UCH-1 (cell line): ENCODE data around the gene TANC2.

DNA sequence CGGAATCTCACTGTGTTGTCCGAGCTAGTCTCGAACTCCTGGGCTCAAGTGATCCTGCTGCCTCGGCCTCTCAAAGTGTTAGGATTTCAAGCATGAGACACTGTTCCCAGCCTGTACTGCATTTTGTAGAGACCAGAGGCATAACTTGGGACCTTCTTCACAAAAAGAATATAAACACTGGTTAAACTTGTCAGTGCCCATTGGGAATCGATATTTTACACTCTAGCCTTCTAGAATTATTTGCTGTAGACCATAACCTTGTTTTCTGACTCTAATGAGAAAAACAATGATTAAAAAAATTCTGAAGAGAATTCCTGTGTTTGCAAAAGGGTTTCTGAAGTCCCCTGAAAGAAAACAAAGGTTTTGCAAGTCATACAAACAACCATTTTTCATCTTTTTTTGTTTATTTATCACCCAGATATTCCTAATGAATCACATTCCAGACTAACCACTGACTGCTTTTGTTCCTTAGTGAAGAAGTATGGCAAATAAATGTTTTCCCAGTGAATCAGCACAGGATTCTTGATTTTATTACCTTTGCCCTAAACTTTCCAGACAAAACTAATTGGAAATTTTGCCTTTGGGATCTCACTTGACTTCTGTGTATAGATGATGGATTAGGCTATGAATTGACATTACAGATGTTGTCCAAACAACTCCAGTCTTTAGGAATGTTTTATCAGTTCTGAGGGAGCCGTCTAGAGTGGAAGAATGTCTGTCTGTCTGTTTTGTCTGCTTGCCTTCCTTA lies 48.6 kb downstream of the VMP1 start:
- RRBS, result no CpG with 5 or more reads among the region's 6 CpGs

DNA sequence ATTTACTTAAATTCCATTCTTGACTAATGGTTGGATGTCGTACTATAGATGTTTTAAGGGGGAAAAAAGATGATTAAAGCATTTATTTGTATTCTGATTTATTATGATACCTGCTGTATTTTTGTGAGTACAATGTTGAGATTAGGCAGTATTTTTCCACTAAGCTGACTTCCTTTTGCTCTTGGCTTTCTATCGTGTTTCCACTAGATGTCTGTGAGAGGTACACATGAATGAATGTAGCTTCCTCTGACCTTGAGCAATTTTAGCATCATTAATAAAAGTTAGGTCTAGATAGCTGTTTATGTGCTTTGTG lies 75.7 kb downstream of the VMP1 start:
- RRBS, result no CpG with 5 or more reads among the region's 2 CpGs

DNA sequence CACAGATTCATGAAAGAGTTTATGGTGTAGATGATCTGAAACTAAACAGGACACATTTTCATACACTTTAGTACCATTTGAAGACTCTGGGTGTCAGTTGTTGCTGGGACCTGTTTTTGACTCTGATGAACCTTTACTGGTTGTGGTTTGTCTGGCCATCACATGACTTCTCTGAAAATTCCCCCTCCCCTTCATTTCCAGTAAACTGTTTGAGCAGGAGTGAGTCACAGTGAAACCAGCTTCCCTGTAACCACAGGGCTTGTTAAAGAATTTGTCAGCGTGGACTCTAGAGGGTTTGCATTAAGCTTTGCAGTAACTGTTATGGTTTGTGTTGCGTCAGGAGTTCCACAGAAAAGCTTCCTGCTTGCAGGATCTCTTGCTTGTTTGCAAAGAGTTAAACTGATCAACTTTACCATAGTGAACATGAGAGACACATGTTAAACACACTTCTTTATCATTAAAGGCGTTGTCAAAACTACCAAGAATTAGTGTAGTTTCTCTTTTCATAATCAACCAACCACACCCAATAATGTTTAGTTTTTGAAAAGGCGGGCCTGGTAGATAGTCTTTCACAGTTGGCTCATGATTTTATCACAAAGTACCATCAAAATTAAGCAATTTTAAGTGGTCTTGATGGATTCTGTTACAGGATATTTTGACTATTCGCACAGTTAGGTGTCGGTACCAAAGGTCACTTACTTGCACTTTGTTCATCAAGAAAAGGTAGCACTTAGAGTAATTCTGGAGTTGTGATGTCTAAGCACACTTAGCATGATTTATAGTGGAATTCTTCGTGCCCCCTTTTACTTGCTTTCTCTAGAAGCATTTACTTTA lies 79.2 kb downstream of the VMP1 start:
- RRBS, result no CpG with 5 or more reads among the region's 7 CpGs

DNA sequence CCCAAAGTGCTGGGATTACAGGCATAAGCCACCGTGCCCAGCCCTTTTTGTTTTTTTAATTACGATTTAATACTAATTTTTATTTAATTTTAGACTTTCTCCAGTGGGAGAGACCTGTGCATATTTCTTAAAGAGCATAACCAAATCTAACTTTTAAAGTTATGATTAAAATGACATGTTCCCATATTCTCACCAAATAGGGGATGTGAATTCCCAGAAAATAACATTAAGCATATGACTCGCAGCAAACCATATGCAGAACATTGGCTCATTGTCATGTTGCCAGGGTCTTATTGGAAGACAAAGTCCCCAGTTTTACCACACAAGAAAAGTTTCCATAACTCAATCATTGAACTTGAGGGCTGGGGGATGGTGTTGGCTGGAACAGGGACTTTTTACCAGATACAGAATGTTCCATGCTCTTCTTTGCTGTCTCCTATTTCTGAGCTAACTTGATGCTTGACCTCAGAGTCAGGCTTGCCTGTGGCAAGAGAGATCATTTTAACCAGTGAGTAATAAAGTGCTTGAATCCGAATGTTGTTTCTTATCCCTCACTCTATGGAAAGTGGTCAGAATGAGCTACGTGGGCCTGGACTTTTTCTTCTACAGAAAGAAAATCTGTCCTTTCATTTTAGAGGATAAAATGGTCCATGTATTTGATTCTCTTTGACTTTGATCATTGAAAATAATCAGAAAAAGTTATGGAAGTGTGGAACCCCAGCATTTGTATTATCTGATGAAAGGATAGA lies 67.2 kb downstream of the TUBD1 start:
- RRBS, result no CpG with 5 or more reads among the region's 5 CpGs

DNA sequence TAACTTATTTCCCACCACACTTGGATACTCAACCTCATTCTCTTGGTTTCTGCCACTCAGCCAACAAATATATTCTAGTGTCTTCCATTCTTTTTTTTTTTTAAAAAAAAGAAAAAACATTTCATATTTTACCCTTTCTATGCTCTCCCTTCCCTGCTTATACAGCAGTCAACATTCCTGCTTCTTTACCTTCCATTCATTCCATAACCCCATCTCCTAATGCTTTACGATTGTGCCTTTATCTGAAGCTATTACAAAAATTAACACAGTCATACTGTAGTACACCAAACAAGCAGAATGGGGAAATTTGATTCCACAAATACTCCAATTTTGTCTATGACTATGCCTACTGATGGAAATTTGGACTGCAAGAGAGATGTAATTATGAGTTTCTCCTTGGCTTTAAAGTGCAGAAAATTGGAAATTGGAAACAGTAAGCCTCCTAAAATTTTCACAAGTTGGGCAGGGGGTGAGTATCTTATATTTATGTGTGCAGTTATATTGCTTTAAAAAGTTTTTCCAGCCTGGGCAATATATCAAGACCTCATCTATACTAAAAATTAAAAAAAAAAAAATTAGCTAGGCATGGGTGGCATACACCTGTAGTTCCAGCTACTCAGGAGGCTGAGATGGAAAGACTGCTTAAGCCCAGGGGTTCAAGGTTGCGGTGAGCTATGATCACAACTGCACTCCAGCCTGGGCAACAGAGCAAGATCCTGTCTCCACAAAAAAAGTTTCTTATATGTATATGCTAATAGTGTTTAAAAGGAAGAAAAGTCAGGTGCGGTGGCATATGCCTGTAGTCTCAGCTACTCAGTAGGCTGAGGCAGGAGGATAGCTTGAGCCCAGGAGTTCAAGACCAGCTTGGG lies 3.0 kb downstream of the APPBP2 start:
- RRBS, result no CpG with 5 or more reads among the region's 3 CpGs

GRCh38 chr17:60576928-60577410 lies 23.0 kb upstream of the PPM1D start:
- RRBS, result no CpG with 5 or more reads among the region's 3 CpGs

GRCh38 chr17:60886608-60887888 lies 209.4 kb downstream of the BCAS3 start:
- RRBS, result no CpG with 5 or more reads among the region's 41 CpGs

DNA sequence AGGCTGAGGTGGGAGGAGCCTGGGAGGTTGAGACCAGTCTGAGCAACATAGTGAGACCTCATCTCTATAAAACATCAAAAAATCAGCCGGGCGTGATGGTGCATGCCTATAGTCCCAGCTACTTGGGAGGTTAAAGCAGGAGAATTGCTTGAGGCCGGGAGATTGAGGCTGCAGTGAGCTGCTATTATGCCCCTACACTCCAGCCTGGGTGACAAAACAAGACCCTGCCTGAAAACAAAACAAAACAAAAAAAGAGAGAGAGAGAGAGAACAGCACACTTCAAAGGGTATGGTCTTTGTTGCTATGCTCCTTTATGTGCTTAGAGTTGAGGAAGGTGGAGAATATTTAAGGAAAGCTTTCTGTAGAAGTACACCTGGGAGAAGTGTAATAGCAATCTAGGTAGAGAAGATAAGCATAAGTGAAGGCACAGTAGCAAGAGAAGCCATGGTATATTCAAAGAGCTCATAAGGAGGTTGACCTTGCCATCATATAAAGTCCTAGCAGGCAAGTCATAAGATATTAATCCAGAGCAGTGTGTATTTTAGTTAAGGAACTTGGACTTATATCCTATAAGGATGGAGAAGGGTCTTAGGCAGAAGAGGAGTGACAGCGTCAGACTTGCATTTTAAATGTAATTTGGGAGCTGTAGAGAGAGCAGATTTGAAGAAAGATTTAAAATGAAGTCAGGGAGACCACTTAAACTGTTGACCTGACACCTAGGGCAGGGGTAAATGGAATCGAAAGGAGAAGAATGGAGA lies 210.6 kb upstream of the TBX2 start:
- RRBS, result no CpG with 5 or more reads among the region's 5 CpGs

GRCh38 chr17:61322180-61323020 lies 77.2 kb upstream of the TBX2 start:
- RRBS, result no CpG with 5 or more reads among the region's 7 CpGs

- RRBS, result no CpG with 5 or more reads among the region's 8 CpGs
Observed at GRCh38 chr17:61356319-61357005, 43.2 kb upstream of the TBX2 start.

DNA sequence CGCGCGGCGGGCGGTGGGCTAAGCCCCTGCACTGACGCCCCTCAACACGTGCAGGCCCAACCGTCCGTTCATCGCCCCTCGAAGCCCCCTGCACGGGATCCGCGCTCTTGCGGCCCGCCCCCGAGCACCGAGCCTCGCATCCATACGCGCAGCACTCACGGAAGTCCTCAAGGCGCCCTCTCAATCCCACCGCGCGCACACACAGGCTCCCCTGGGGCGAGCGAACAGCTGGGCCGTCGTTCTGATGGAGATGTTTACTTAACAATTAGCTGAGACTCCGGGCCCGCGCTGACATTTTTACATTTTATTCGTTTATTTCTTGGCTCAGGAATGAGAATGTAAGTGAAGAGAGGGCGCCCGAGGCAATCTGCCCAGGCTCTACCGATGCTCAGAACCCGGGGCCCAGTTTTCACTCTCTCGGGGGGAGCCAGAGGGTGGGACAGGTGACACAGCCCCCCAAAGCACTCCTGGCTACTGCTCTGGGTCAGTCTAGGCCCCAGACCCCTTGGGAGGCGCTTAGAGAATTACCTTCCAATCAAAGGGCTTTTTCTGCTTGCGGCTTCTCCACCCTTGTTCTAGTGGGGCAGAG lies 3.7 kb downstream of the TBX2 start:
- RRBS, result no CpG with 5 or more reads among the region's 41 CpGs

- RRBS, result 63% methylated on average over 4 of the region's 29 CpGs
Observed at GRCh38 chr17:61443502-61444154, 8.6 kb upstream of the TBX4 start.

DNA sequence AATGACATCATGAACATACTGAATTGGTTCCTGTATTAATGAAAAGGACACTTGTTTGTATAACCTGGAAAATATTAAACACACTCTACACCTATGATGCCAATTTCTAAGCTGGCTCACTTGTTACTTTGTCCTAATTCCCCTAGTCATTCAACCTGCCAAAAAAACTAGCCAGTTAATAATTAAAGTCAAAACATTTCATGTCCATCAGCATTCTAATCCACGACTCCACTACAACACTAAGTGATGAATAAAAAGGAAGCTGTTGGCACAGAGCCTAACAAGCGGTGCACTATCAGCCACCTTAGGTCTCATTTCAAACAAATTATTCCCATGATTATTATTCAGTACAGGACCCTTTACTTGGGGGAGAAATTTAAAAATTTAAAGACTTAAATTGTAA lies 12.1 kb downstream of the MED13 start:
- RRBS, result no CpG with 5 or more reads among the region's 2 CpGs

DNA sequence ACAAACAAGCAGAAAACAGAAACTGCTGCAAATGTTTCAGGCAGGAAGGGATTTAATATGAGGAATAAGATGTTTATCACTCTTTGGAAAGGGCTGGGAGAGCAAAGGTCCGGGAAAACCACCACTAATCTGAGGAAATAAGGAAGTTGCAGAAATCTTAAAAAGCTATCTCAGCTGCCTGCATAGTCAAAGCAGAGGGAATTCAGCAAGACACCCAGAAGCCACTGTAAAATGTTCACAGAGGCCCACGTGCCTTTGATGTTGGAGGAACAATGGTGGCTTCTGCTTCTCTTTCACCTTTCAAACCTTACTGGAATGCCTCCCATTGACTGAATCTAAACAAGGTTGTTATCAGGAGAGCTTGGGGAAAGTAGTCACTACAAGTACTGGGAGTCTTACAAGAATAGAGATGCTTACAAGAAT lies 56.0 kb upstream of the MED13 start:
- RRBS, result no CpG with 5 or more reads among the region's 2 CpGs

DNA sequence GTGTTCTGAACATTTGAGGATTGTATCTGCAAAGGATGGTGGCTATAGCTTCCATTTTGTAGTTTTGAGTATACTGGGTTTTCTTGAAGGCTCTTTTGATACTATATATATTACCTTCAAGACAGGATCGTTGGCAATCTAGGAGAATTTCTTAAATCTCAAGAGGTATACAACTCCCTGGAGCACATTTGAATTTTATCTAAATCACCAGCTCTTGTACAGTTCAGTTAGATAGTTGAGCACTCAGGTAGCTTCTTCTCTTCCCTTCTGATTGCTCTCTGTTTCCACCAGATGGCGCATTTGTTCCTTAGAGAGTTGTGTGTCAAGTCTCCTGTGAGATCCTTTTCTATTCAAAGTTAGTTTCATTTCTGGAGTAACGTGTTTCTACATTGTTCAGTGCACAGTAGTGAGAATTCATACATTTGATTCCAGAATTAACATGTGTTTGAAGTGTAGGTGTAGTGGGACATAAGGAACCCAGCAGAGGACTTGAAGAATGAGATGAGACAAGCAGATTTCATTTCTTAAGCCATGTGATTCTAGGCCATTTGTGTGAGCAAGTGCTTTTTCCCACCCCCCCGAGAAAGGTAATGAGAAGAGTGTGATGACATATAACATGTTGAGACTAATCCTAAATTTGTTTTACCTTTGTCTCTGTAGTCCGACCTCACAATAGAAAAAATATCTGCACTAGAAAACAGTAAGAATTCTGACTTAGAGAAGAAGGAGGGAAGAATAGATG lies 74.3 kb upstream of the MRC2 start:
- RRBS, result no CpG with 5 or more reads among the region's 5 CpGs

DNA sequence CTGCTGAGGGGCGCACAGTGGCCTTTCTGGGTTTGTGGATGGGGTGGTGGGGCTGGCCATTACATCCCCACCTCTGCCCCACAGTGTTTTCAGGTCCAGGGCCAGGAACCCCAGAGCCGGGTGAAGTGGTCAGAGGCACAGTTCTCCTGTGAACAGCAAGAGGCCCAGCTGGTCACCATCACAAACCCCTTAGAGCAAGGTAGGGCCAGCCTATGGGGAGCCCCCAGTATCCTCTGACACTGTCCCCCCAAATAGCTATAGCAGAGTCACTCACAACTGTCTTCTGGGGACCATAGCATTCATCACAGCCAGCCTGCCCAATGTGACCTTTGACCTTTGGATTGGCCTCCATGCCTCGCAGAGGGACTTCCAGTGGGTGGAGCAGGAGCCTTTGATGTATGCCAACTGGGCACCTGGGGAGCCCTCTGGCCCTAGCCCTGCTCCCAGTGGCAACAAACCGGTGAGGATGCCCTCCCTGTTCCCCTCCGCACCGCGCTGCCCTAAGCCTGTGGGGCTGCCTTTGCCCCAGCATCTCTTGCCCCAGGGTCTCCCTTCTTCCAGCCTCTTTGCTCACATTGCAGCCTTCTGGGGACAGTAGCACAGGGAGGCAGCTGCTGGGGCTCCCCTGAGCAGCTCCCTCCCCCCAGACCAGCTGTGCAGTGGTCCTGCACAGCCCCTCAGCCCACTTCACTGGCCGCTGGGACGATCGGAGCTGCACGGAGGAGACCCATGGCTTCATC lies 60.9 kb downstream of the MRC2 start:
- RRBS, result no CpG with 5 or more reads among the region's 11 CpGs

DNA sequence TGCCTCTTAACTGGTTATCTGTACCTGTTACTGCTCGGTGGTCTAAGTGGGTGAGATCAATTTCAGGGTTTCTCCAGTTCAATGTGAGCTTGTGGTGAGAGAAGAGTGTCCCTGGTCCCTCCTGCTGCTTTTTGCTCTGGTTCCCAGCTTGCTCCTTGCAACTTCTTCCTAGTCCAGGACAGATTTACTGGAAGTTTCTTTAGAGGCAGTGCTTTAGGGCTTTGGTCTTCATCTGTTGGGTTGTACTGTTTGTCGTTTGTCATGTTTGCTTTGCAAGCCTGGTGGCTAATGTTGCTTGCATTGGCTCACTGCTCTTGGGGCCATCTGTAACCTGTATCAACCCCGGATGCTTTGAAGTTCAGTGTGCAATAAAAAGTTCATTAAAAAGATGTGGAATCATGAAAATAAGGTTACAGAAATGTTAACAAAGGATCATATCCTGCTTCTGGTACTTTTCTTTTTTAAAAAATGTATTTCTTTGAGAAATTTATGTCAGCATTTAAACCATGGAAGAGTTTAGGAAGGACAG lies 82.5 kb downstream of the MRC2 start:
- RRBS, result no CpG with 5 or more reads among the region's 3 CpGs

- RRBS, result 3% methylated on average over 42 of the region's 95 CpGs
Observed at GRCh38 chr17:62966174-62966764, at the start of gene TANC2. Gene TANC2 (plus strand): TSS chr17:62966235.

- RRBS, result no CpG with 5 or more reads among the region's 4 CpGs
Observed at GRCh38 chr17:63150860-63151570, 185.0 kb downstream of the TANC2 start.

GRCh38 chr17:63411403-63412554 lies 34.3 kb downstream of the CYB561 start:
- RRBS, result no CpG with 5 or more reads among the region's 19 CpGs